Camera-type eye (tissue), 1 donor: ENCODE results near the gene HLCS.

DNA sequence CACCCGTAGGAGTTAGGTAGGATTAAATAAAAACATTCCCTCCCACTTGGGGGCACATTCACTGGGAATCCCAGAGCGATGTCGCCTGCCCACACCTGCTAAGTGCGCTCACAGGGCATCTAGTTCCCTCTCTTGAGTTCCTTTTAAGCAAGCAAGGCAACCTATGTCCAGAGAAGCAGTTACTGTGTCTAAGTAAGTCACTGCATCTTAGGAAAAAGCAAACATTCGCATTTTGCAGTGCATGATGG, 418 bp upstream of the CBR3 start:
- RAMPAGE, long total RNA, result no peak

GRCh38 chr21:36155976-36156726, 473 bp upstream of the DOP1B start:
- RAMPAGE, long total RNA, result no peak

DNA sequence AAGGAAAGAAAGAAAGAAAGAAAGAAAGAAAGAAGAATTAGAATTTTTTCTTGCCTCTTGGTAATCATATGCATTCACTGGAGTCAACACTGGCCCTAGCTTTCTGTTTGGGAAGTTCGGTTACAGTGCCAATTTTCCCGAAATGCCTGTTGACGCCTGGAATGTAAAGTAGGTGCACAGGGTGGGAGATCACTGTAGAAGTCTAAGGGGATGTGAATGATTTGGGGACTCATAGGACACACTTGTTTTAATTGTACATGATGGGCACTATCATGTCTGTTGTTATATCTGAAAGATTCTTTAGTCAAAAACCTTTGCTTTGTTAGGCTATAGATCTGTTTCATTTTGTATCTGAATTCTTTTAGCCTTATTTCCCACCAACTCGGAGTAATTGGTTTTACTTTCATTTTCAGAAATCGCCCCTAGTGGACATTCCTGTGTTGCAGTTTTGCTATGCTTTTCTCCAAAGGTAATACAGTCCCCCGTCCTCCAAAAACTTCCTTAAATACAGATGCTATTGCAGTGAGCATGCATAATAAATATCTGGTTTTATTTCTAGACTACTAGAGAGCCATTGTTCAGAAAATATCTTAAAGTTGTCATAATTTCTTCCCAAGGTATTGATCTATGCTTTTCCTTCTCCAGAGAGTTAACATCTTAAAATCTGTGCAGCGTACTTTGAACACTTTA, 59.6 kb upstream of the MORC3 start:
- RAMPAGE, long total RNA, result no peak

- RAMPAGE, long total RNA, result no peak
Measured at GRCh38 chr21:36612915-36613573, 85.9 kb upstream of the SIM2 start.

DNA sequence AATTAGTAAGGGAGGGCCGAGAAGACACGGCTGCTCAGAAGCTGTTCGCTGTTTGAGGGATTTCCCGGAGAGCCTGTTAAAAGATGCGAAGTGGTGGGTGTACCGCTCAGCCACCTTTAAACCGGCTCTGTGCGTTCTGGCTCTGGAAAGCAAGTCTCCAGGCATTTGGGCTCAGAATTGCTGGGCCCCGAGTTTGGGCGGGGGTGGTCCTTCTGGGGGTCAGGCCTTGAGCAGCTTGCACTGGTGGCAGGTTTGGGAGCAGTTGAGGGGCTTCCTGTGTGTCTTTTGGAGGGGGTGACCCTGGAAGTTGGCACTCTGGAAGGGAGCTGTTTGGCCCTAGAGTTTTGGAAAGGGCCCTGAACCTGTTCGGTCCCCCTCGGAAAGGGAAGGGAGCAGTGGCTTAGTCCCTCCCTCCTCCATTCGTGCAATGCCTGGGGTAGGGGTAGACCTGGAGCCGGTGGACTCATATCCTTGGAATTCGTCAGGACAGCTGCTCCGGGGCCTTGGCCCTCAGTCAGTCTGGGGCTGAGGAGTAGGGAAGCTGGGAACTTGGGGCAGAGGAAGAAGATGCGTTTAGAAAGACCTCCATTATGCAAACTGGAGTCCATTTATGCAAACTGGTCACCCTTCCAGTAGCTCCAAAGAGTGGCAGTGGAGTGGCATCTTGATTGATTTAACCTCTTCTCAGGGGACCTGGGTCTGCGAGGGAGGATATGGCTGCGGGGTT, 3.2 kb downstream of the SIM2 start:
- RAMPAGE, long total RNA, result no peak

- RAMPAGE, long total RNA, result no peak
Measured at GRCh38 chr21:36792092-36792894, 93.4 kb downstream of the SIM2 start.

DNA sequence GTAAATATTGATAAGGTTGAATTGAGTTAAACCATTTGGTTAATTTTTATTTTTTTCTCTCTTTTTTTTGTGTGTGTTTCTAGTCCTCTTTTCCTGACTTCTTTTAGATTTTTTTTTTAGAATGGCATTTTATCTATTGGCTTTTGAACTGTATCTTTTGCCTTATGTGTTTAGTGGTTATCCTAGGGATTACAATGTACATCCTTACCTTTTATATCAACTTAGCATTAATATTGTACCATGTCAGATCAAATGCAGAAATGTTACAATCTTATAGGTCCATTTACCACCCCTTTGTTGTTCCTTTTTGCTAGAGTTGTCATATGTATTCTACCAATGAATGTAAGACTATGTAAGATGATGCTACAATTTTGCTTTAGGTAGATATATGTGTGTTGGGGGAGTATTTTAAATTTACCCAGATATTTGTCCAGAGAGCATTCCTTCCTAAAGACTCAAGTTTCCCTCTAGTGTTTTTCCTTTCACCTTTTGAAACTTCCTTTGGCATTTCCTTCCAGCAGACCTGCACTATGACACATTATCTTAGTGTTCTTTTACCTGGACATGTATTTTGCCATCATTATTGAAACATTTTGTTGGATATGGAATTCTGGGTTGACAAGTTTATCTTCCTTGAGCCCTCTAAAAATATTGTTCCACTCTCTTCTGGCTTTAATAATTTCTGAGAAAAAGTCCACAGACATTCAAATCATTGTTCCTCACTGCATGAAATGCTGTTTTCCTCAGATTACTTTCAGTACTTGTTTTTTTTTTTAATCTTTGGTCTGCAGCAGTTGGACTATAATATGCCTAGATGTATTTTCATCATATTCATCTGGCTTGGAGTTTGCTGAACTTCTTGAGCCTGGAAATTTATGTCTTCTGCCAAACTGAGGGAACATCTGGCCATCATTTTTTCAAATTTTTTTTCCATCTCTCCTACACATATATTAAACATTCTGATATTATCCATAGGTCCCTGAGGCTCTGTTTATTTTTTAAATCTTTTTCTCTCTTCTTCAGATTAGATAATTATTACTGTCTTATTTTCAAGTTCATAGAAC, 88.9 kb downstream of the HLCS start:
- RAMPAGE, long total RNA, result no peak

DNA sequence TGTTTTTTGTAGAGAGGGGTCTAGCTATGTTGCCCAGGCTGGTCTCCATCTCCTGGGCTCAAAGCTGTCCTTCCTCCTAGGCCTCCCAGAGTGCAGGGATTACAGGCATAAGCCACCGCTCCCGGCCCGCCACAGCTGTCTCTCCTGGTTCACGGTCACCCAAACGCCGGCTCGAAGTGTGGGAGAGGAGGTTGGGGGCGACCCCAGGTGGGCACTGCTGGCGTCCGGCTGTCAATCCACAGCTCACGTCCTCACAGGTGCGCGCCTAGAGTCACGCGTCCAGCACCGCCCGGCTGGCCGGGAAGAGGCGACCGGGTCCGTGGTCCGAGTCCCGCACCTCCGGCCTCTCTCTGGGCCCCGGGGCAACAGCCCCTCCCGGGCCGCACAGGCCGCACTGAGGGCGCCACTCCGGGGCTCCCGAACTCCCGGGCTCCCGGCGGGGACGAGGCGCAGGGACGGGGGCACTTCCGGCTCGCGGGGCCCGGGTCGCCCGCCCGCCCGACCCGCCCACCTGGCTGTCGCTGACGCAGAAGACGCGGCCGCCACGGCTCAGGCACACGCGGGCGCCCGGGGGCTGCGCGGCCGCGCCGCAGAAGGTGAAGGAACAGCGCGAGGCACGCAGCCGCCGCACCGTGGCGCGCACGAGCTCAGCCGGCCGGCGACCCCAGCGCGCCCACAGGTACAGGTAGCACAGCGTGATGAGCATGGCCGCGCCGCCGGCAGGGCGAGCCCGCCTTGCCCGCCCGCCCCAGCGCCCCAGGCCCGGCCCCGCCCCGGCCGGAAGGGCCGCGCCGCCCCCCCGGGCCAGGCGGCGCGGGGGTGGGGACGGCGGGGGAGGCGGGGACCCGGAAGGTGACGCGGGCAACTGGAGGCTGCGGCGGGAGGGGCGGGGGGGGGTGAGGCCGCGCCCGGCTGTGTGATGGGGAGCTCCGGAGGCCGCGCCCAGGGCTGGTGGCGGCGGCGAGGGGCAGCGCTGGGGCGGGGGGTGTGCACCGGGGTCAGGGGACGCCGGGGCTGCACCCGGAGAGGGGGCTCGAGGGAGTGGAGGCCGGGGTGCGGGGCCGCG, at the start of gene HLCS:
Gene HLCS (minus strand): TSS at position 737 of the 1,066 bp plus-strand sequence.
- RAMPAGE, long total RNA, result no peak

- RAMPAGE, long total RNA, result no peak
Measured at GRCh38 chr21:37074548-37075523, 1.8 kb downstream of the TTC3 start.

DNA sequence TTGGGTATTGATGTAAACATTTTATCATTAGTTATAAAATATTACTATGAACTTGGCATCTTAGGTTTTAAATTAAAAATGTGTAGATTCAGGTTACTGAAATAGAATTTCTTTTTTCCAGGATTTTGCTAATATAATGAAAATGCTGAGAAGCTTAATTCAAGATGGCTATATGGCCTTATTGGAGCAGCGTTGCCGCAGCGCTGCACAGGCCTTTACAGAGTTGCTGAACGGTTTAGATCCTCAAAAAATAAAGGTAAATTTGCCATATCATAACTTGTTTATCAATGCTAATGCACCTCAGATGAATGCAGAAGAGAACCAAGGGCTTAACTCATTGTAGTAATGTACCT, 62.2 kb downstream of the TTC3 start:
- RAMPAGE, long total RNA, result no peak

GRCh38 chr21:37367877-37368573, 1.5 kb downstream of the DYRK1A start:
- RAMPAGE, long total RNA, result no peak

GRCh38 chr21:37396302-37396635, 29.7 kb downstream of the DYRK1A start:
- RAMPAGE, long total RNA, result no peak

DNA sequence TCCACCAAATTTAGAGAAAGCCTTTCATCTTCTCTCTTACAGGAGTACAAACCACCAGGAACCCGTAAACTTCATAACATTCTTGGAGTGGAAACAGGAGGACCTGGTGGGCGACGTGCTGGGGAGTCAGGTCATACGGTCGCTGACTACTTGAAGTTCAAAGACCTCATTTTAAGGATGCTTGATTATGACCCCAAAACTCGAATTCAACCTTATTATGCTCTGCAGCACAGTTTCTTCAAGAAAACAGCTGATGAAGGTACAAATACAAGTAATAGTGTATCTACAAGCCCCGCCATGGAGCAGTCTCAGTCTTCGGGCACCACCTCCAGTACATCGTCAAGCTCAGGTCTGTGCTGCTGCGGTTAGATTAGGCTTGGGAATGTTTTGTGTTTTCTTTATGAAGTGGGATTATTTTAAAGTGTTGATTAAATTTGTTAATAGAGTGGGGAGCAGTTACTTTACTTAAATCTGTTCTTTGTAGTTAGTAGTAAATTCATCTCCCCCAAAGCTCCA, 138.7 kb downstream of the DYRK1A start:
- RAMPAGE, long total RNA, result no peak

GRCh38 chr21:37533030-37533797, 166.6 kb downstream of the DYRK1A start:
- RAMPAGE, long total RNA, result no peak

- RAMPAGE, long total RNA, result no peak
Measured at GRCh38 chr21:37565702-37566405, 199.3 kb downstream of the DYRK1A start.

- RAMPAGE, long total RNA, result no peak
Measured at GRCh38 chr21:37631536-37632189, 265.1 kb downstream of the DYRK1A start.

GRCh38 chr21:37644657-37645032, 271.6 kb downstream of the KCNJ6 start:
- RAMPAGE, long total RNA, result no peak

GRCh38 chr21:37658605-37659587, 257.4 kb downstream of the KCNJ6 start:
- RAMPAGE, long total RNA, result no peak

- RAMPAGE, long total RNA, result no peak
Measured at GRCh38 chr21:37827890-37828424, 88.3 kb downstream of the KCNJ6 start.

DNA sequence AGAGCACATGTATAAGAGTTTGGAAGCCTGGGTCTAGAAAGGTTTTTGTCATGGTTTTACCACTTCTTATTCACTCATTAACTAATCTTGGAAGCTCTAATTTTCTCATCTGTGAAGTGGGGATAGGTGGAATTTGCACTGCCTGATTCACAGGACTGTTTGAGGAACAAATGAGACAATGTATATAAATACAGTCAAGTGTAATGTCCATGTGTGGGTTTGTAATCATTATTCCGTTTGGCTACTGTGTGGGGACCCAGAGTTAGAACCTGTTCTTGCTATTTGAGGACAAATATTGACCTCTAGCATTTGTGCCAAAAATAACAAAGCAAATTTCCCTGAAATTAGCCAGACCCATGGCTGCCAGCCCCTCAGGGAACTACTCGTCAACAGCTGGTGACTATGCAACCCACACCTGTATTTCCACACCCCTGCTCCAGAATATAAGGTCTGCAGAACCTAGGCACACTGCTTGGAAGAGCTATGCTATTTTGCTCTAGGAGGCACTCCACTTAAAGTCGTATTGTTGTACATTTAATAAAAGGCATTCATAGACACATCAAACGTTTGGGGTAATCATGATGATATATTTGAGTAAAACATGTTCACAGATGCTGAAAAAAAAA, 70.7 kb downstream of the KCNJ6 start:
- RAMPAGE, long total RNA, result no peak